LNCaP clone FGC (cell line): ENCODE measurements around the gene SKOR2.

DNA sequence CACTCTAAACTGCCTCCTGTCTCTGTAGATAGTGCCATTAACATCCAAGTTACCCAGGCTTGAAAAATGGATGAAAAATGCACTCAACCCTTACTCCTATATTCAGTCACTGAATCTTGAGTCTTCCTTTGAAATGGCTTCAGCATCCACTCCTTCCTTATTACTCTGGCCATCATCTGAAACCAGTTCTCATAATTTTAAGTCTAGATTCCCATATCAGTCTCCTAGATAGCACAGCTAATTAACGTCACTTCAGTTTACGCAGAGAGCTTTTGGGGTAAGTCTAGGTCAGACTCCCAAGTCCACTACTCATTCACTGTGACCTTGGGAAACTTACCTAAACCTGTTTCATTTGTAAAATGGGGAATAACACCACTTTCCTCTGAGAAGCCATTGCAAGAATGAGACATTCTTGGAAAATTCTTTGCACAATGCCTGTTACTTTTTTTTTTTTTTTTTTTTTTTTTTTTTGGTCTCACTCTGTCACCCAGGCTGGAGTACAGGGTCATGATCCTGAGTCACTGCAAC lies 49.1 kb upstream of the ST8SIA5 start:
- RRBS, 2 experiments, result no CpG with 5 or more reads among the region's 2 CpGs

- RRBS, 2 experiments, result no CpG with 5 or more reads among the region's 10 CpGs
Observed at GRCh38 chr18:47149167-47149836, 998 bp downstream of the HDHD2 start.

DNA sequence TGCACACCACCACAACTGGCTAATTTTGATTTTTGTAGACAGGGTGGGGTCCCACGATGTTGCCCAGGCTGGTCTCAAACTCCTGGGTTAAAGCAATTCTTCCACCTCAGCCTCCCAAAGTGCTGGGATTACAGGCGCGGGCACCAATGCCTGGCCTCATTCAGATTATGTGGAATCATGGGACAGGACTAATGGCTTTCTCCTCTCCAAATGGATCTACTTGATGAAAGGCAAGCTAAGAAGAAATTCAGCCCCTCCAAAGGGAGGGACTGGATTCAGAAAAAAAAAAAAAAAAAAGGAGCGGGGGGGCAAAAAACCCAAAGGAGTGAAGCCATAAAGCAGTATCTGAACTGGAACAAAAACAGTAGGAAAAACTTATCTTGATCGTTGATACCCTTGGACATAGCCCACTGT lies 1.7 kb upstream of the HDHD2 start:
- RRBS, 2 experiments, result no CpG with 5 or more reads among the region's 5 CpGs

- RRBS, 2 experiments, result 27 to 29% methylated on average over 13 of the region's 40 CpGs
Observed at GRCh38 chr18:47251383-47251815, at the start of gene SKOR2. Gene SKOR2, minus strand, starts transcription at chr18:47251660.

GRCh38 chr18:47749061-47749525 lies 181.4 kb downstream of the SMAD2 start:
- RRBS, 2 experiments, result no CpG with 5 or more reads among the region's 45 CpGs

GRCh38 chr18:47817416-47817984 lies 113.0 kb downstream of the SMAD2 start:
- RRBS, 2 experiments, result no CpG with 5 or more reads among the region's 5 CpGs

GRCh38 chr18:47906962-47907303 lies 23.5 kb downstream of the SMAD2 start:
- RRBS, 2 experiments, result no CpG with 5 or more reads among the region's 3 CpGs

DNA sequence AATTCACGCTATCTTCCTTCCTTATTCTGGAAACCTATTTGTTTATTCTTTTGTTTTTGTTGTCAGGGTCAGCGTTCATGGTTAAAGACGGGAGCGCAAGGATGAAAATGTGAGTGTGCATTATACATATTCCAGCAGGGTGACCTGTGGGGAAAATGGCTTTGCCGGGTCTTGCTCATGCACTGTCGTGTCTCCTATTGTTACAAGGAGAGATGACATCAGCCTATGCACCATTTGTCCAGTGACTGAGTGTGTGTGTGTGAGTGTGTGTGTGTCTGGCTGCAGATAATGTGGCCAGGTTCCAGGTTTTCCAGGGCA lies 92.7 kb upstream of the SMAD2 start:
- RRBS, 2 experiments, result no CpG with 5 or more reads among the region's 6 CpGs

DNA sequence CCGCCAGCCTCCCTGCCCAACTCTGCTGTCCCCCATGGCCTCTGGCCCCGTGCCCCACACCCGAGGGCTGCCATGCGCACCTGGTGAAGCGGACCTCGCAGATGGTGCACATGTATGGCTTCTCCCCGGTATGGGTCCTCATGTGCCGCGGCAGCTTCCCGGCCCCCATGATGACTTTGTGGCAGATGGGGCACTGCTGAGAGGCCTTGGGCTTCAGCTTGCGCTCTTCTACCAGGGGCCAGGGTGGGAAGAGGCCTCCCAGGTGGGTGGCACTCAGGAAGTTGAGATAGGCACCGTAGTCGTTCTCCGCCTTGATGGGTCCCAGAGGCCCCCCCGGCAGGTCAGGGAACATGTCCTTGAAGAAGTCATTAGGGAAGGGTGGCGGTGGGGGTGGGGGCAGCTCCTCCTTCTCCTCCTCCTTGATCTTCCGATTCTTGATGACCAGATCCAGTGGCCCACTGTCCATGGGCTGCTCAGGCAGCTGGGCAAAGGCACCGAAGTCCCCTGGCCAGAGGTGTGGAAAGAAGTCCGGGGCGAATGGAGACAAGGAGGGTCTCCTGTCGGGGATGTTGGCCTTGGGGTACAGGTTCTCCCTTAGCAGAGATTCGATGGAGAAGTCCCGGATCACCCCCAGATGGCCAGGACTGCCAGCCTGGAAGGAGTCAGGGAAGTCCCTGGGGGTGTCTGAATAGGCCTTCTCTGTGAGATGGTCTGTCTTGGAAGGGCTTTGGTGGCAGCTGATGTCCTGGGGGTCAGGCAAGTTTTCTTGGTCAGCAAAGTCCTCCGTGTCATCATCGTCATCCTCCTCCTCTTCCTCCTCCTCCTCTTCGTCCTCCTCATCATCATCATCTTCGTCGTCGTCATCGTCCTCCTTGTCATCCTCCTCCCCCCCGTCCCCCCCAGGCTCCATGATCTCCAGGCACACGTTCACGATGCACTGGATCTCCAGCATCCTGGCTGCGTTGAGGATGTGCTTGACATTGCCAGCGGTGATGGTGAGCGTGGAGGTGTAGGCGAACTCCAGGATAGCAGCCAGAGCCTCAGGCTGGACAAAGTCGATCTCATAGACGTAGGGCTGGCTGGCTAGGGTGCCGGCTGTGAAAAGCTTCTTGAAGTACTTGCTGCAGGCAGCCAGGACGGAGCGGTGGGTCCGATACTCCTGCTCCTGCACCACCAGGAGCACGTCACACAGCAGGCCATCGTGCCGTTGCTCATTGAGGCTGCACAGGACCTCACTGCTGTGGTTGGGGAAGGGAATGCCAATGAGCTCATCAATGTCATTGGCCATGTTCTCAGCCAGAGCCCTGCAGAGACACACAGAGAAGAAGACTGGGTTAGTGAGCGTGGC lies 109.8 kb upstream of the SMAD2 start:
- RRBS, 2 experiments, result 42 to 44% methylated on average over 5 of the region's 47 CpGs

DNA sequence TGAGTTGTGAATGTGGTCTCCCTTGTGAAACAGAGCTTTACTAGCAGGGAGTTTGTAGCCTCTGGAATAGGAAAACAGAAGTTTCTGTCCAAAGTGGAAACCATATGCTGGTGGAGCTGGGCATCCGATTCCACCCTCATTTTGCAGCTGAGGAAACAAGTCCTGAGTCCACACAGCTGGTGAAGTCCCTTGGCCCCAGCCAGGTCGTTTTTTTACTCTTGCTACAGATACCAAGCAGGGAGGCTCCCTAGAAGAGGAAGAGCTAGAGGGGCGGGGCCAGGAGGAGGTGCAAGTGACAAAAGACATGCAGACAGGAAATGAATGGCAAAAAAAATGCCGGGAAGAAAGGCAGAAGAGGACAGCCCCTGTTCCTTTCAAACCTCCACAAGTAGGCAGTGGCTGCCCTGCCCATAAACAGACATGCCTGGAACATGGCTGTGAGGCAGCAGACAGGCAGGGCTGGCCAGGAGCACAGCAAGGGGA lies 108.8 kb downstream of the ZBTB7C start:
- RRBS, 2 experiments, result no CpG with 5 or more reads among the region's 4 CpGs

DNA sequence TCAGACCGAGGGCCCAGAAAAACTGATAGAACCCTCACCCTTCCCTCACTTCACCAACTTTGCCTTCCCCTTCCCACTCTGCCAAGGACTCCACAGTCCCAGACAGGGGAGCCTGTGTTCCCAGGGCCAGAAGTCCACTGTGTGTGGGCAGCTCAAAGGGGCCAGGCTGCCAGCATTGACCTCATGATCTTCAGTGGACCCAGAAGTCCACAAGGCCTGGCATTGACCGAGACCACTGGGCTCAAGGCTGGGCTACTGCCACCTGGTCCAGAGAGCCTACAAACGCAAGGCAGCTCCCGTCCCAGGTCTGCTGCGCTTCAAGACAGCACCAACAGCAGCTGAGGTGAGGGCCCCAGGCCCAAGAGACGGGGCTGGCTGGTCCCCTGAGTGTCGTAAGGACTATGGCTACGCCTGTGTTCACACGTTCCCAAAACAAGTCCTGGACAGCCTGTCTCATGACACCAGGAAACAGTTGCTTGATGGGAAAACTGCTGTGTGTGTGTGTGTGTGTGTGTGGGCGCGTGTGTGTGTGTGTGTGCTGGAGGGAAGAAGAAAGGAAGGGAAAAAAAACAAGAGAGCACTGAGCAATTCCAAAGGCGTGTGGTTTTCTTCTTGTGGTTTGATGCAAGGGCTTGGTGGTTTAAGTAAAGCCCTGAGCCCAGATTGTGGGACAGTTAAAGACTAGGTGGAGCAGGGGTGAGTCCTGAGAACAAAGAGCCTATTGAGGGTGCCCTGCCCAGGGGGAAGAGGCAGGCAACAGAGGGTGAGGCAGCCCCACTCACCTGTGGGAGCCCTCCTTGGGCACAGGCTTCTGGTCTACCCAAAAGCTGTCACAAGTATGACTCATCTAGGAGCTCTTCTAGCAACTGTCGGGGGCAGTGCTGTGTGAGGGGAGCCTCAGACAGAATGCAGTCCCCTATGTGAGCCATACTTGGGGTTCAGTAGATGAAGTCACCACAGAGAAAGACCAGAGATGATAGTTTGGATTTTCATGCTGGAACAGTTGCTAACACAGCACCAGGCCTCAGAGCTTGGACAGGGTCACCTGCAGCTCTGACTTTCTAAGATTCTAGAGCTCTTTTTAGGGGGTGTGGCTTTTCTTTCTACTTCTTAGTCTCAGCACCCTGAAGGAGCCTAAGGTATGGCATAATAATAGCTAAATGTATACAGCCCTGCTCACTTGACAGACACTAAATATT lies 46.8 kb upstream of the ZBTB7C start:
- RRBS, 2 experiments, result no CpG with 5 or more reads among the region's 13 CpGs

GRCh38 chr18:48575460-48576755 lies 37.1 kb downstream of the CTIF start:
- RRBS, 2 experiments, result 93% methylated on average over 2 to 5 of the region's 39 CpGs

GRCh38 chr18:48615880-48616506 lies 77.2 kb downstream of the CTIF start:
- RRBS, 2 experiments, result 2% methylated on average over 7 of the region's 20 CpGs

GRCh38 chr18:48713219-48714074 lies 174.6 kb downstream of the CTIF start:
- RRBS, 2 experiments, result 94 to 95% methylated on average over 5 of the region's 26 CpGs

GRCh38 chr18:48724453-48724785 lies 185.6 kb downstream of the CTIF start:
- RRBS, 2 experiments, result no CpG with 5 or more reads among the region's 3 CpGs

- RRBS, 2 experiments, result 43% methylated on average over 2 of the region's 18 CpGs; no CpG with 5 or more reads in 1 of the 2 experiments
Observed at GRCh38 chr18:48862569-48863088, 88.1 kb downstream of the SMAD7 start.

DNA sequence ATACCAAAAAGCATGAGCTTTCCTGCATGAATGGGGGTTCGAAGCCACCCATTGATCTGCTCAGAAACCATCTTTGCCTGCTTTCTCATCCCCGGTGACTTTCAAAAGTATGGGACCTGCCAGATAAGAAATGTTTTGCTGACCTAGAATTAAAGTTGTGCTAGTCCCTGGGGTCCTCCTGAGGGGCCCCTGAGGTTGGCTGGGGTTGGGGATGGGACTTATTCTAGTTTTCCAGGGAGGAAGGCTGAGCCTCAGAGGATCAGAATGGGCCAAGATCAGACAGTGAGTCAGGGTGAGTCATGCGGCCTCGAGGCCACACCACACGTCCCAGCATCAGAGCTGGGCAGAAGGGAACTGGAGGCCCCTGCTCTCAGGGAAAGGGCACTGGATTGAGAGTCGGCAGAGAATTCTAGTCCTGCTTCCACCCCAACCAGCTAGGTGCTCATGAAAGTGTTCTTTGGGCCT lies 77.5 kb downstream of the SMAD7 start:
- RRBS, 2 experiments, result no CpG with 5 or more reads among the region's 6 CpGs

- RRBS, 2 experiments, result no CpG with 5 or more reads among the region's 4 CpGs
Observed at GRCh38 chr18:48879777-48880062, 71.0 kb downstream of the SMAD7 start.

DNA sequence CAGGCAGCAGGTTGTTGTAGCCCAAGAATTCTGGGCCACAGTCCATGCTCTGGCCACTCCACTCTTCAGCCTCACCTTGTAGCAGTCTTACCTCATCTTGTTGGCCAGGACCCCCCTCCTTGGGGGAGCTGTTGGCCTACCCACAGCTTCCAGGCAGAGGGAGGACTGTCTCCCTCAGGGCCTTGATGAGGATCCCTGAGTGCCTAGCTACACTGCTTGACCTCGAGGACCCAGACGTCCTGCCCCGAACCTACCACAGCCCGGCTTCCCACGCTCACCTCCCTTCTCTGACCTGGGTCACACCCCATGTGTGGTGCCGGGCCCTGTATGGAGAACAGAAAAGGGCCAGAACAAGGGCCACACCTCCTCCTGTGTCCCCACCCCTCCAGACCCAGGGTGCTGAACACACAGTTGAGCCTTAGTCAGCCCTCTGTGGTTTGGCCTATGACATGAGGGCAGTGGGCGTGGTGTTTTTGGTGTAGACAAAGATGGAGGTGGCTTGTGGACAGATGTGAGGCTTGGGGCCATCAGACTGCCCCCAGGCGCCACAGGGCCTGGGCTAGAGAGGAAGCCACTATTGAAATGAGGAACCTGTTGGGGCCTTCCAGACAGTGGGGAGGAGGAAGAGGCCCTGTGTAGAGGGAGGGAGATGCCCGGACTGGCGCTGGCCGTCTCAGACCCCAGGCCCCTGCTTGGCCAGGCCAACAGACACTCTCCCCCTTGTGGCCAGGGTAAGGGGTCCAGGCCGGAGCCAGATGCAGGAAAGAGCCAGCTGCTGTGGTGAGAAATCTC lies 54.0 kb downstream of the SMAD7 start:
- RRBS, 2 experiments, result 79 to 85% methylated on average over 7 of the region's 12 CpGs

GRCh38 chr18:48928764-48929542 lies 21.8 kb downstream of the SMAD7 start:
- RRBS, 2 experiments, result no CpG with 5 or more reads among the region's 10 CpGs